Cardiac muscle cell (in vitro differentiated cells and primary cell): ENCODE measurements around a stretch of chr20.

DNA sequence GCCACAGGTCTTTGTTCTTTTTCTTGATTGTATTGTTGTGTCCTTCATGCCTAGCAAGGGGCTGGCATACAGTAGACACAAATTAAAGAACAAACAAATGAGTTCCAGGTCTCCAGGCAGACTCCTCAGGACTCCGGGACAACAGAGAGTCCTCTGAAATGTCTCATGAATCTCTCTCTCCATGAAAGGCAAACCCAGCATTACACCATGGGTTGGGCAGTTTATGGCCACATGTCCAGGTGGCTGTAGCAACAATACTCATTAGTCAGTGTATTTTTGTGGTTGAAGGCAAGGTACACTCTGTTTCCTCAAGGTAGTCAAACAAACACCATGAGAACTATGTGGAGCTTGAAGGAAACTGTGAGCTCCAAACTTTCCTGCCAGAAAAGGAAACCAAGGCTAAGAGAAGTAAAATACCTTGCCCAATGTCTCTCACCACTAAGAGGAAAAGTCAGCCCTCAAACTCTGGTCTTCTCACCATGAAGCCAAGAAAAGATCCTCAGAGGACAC is 62.2 kb downstream of the KCNB1 start:
- RAMPAGE, long total RNA: no peak
- RRBS: no CpG with 5 or more reads among the region's 1 CpG

GRCh38 chr20:49478035-49478696 is 4.3 kb downstream of the KCNB1 start:
- RAMPAGE, long total RNA: no peak
- RRBS: no CpG with 5 or more reads among the region's 7 CpGs

- RAMPAGE, long total RNA: no peak
- RRBS: no CpG with 5 or more reads among the region's 6 CpGs
Observed at GRCh38 chr20:49587092-49587446, 19.1 kb upstream of the PTGIS start.

GRCh38 chr20:49588225-49588695 is 20.3 kb upstream of the PTGIS start:
- RAMPAGE, long total RNA: no peak
- RRBS: no CpG with 5 or more reads among the region's 9 CpGs

GRCh38 chr20:49610682-49610968 is 42.7 kb upstream of the PTGIS start:
- RAMPAGE, long total RNA: no peak
- RRBS: no CpG with 5 or more reads among the region's 6 CpGs

DNA sequence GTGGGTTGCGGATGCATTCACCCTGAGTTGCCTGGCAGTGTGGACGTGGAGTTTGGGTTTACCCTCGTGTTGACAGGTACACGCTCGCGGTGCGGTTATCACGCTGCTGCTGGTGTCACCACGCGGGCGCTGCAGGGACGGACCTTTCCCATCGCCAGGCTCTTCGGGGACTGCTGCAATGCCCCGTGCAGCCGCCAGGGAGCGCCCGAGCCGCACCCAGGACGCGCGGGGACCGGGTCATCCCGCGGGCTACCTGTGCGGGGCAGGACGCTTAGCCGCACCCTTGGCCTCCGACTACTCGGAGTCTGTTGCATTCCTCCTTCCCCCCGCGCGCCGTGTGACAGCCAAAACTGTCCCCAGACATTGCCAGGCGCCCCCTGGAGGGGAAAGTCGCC is 43.1 kb upstream of the PTGIS start:
- RAMPAGE, long total RNA: no peak
- RRBS: no CpG with 5 or more reads among the region's 36 CpGs

DNA sequence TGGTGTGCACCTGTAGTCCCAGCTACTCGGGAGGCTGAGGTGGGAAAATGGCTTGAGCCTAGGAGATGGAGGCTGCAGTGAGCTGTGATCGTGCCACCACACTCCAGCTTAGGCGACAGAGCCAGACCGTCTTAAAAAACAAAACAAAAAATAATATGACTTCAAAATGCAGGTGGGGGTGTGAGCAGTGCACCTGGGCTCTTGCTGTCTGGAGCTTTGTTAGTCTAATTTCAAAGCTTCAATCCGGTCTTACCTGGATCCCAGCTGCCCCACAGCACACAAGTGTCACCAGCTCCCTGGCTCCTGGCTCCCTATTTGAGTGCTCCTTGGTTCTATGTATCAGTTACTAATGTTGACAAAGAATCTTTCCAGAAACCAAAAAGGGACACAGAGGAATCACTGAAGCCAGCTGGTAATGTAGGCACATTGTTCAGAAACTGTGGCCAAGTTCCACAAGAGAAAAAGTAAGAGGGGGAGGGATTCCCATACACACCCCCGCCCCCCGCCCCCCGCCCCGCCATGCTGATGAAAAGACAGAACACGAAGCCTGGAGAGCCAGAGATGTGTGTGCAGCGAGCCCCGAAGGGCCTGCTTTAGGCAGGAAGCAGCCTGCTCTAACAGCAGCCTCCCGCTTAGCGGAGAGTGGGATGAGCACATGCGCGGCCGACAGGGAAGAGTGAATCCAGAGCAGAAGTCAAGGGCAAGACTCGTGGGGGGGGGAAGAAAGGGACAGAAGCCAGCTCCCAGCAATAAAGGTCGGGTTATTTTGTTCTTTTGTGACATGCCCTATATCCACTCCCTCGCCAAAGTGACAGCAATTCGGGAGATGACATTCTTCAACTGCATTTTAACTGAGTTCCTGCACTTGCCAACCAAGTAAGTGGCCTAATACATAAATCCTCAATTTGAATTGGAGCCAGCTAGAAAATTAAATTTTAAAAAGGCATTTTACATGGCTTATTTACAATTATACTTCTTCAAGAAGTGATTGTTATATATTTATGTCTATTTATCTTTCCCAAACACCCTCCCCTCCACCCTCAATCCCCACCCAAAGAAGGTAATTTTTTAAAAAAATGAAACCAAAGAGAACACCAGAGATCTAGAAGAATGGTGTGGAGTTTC is 67.2 kb upstream of the PTGIS start:
- RAMPAGE, long total RNA: no peak
- RRBS: no CpG with 5 or more reads among the region's 21 CpGs

DNA sequence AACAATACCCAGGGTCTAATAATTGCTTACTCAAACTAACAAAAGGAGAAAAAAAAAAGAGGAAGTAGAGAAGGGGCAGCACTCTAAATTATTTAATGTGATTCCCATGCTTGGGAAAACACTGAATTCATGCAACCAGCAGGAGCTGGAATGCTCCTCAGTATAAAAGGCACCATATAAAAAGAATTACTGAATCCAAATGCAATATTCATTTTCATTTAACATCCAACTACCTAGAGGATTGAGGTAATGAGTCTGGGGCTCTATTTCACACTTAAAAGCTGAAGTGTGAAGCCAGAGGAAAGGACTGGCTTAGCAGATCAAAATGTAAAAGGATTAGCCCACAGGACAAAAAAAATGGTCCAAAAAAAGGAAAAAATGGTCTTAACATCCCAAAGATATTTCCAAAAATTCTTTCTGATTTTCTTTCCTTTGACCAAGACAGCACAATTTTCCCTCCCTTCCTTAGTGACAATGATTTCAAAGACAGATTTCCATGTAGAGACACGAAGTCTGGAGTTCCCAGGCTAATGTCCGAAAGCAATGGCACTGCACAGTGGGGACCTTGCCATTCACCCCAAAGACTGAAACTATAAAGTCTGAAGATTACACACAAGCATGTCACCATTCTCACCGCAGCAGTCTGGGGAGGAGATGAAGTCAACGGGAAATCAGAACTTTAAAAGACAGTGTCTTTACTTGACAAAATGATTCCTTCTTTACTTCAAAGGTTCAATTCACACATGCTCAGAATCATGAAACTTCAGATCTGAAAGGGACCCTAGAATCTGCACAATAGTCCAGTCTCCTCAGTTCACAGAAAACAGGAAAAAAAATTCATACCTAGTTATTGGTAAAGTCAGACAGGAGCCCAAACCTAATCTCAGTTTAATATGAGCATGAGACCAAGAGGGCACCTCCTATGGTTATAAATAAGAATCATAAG is 8.5 kb downstream of the B4GALT5 start:
- RAMPAGE, long total RNA: no peak
- RRBS: no CpG with 5 or more reads among the region's 4 CpGs

GRCh38 chr20:49713062-49713816 is 439 bp downstream of the B4GALT5 start:
- RAMPAGE, long total RNA: no peak
- RRBS: 2% methylated on average over 68 of the region's 80 CpGs

DNA sequence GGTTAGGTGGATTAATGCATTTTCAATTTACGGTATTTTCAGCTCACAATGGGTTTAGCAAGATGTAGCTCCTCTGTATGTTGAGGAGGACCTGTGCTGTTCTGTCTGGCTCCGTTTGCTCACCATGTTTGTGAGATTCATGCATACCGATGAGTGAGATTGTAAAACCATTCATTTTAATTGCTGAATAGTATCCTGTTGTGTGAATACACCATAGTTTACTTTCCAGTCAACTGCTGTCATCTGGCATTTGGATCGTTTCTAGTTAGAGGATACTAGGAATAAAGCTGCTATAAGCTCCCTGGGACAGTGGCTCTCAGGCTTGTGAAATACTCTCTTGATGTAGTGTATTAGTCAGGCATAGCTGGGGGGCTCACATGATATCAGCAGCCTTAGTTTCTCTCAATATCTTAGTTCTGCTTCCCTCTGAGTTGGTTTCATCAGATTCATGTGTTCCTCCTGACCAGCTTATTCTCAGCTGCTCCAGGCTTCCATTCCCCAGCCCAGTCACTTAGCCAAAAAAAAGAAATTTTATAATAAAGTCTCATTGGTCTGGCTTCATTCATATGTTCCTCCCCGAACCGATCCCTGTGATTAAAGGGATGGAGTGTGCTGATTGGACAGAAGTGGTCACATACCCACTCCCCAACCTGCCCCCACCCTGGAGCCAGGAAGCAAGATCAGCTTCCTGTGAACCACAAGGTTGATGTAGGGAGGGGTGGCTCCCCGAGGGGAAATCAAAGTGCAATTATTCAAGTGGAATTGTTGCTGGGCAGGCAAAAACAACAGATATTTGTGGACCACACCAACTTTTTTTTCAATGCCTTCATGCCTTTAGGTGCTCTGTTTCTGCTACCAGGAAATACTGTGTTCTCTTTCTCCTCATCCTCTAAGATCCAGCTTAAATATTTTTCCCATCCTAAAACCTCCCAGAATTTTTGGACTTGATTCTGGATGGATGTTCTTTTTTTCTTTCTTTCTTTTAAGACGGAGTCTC is 11.0 kb upstream of the B4GALT5 start:
- RAMPAGE, long total RNA: no peak
- RRBS: no CpG with 5 or more reads among the region's 8 CpGs

GRCh38 chr20:49789838-49790787 is 22.5 kb upstream of the SLC9A8 start:
- RAMPAGE, long total RNA: no peak
- RRBS: no CpG with 5 or more reads among the region's 10 CpGs

- RAMPAGE, long total RNA: no peak
- RRBS: no CpG with 5 or more reads among the region's 6 CpGs
Observed at GRCh38 chr20:49794840-49795412, 17.7 kb upstream of the SLC9A8 start.

DNA sequence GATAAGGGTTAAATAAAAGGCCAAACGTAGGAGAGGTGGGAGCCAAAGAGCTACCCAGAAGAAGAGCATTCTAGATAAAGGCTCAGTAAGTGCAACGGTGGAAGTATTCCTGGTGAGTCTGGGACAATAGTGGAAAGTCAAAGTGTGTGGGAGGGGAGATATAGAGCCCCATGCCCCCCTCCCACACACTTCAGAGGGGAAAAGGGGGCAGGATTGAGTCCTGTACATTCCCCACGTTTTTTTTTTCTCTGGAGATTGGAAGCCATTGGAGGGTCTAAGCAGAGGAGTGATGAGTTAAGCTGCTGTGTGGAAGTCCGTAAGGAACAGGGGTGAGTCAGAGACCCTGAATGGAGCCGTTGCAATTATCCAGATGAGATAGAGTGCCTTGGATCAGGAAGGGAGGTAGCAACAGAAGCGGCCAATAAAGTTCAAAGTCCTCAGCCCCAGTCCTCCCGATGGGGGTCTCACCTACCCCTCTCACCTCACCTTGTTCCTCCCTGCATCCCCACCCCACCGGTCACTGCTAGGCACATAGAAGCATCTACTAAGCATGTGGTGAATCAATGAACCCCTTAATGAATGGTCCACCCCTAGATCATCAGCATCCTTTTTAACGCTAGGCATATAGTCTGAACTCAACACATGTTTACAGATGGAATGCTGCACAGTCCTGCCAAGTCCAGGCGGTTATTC is 726 bp upstream of the SLC9A8 start:
- RAMPAGE, long total RNA: no peak
- RRBS: no CpG with 5 or more reads among the region's 10 CpGs

- RAMPAGE, long total RNA: no peak
- RRBS: no CpG with 5 or more reads among the region's 28 CpGs
Observed at GRCh38 chr20:49909526-49910398, 5.6 kb downstream of the SPATA2 start.

GRCh38 chr20:49914163-49915224 is 835 bp downstream of the SPATA2 start:
- RAMPAGE, long total RNA: no peak
- RRBS: 0% methylated on average over 1 of the region's 27 CpGs

GRCh38 chr20:49923485-49924004 is 8.2 kb upstream of the SPATA2 start:
- RAMPAGE, long total RNA: no peak
- RRBS: no CpG with 5 or more reads among the region's 7 CpGs

GRCh38 chr20:49942547-49942920 is 6.3 kb downstream of the RNF114 start:
- RAMPAGE, long total RNA: no peak
- RRBS: no CpG with 5 or more reads among the region's 6 CpGs

DNA sequence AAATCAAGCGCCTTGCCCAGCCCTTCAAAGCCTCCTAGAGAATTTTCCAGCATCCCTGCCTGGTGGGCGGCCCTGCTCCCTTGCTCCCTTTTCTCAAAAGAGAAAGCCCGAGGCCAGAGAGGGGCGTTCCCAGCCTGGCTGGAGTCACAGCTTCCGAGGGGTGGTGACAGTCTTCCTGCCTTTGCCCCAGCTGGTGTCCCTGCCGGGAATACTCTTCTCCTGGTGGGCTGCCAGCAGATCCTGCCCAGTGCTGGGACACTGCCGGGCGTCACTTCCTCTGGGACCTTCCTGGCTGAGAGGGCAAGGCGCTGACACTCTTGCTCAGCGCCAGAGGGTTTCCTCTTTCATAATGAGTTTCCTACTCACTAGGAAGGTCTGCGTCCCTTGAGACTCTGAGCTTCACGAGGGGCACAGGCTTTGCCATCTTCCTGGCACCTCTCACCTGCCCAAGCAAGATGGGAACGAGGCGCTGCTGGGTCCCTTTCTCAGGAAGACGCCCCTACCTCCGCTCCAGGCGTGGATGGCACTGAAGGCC is 64.3 kb downstream of the SNAI1 start:
- RAMPAGE, long total RNA: no peak
- RRBS: 6% methylated on average over 2 of the region's 17 CpGs

DNA sequence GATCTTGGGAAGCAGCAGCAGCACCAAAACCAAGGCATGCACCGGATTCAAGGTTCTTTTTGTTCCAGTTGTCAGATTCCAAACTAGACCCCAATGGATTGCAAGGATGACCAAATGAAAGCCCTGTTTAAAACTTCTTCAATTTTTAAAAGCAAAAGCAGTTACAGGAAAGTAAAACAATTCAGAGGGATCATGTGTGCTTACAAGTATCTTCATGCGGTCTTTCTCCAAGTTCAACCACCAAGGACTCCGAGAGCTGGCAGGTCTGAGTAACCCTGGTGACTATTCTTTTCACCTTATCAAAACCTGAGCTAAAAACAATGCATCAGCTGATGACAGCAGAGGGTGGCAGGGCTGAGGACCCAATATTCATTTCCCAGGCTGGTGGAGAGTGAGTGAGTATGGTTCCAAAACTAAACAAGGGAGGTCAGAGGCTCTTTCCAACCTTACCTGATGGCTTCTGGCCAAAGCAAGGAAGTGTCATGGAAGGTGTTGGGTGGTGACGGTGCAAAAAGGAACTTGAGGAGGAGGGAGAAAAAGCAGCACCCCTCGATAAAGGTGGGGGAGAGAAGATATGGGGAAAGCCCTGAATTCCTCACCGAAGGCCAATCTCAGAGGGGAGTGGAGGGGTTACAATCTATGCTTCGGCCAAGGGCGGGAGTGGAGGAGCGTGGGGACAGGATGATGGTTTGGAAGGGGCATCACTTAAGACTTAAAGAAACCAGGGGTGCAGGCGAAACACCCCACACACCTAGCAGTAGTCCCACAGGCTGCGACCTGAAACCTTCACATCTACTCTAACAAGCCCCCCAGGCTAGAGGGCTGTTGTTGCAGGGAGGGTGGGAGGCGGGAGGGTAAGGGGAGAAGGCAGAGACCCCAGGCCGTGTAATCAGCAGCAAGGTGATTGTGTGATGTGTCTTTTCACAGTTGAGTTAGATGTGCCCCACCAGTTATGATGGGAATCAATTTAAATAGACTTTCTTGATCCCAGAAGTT is 31.1 kb downstream of the UBE2V1 start:
- RAMPAGE, long total RNA: no peak
- RRBS: no CpG with 5 or more reads among the region's 13 CpGs

GRCh38 chr20:50125317-50125756 is 12.4 kb upstream of the UBE2V1 start:
- RAMPAGE, long total RNA: no peak
- RRBS: no CpG with 5 or more reads among the region's 4 CpGs